Mesenteric fat pad (tissue), 1 donor: ENCODE measurements around the gene NFATC3.

GRCh38 chr16:67396099-67396774 lies 2.9 kb upstream of the TPPP3 start:
- PRO-cap: no peak

- PRO-cap: no peak
Observed at GRCh38 chr16:67421953-67422152, 5.6 kb upstream of the ZDHHC1 start.

DNA sequence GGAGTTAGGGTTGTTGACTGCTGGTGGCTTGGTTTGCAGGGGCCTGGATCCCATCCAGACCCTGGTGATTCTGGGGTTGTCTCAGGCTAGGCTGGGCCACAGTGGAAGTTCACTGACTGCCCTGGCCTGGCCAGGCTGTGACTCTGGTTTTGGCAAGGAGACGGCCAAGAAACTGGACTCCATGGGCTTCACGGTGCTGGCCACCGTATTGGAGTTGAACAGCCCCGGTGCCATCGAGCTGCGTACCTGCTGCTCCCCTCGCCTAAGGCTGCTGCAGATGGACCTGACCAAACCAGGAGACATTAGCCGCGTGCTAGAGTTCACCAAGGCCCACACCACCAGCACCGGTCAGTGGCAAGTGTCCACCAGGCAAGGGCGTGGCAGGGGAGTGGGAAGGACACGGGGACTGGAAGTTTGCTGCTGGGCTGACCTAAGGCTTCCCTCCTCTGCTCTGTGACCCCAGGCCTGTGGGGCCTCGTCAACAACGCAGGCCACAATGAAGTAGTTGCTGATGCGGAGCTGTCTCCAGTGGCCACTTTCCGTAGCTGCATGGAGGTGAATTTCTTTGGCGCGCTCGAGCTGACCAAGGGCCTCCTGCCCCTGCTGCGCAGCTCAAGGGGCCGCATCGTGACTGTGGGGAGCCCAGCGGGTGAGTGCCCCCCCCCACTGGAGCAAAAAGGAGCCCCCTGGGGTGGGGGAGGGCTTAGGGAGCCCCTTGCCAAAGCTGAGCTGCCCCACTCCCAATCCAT lies 4.7 kb downstream of the HSD11B2 start:
- PRO-cap: no peak

- PRO-cap: no peak
Observed at GRCh38 chr16:67520971-67521848, 7.4 kb upstream of the RIPOR1 start.

DNA sequence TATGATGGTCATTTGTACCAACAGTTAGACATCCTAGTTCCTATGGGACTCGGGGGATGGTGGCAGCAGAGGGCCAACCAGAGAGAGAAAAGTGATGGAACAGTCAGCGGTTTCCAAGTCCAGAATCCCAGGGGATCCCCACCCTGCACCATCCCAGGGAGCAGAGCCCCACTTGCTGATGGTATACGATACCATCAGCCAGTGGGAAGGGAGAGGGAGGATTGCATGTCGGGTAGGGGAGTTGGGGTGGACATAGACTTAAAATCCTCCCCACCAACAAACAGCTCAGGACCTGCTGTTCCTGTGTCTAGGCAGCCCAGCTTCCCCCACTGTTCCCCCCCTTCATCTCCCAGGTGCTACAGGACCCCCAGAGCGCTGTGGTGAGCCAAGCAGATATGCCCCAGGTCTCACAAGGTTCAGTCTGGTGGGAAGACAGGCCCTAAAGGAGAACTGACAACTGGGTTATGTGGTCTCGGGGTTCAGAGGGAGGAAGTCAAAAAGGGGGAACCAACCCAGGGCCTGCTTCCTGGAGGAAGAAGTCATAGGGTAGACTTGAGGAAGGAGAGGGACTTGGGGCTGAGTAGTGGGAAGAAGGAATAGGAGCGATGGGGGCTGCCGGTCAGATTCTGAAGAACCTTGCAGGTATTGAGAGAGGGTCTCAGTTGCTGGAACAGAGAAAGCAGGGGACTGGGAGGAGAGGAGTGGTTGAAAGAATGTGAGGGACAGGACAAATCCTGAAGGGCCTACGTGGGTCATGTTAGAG lies 2.5 kb downstream of the RIPOR1 start:
- PRO-cap: no peak

DNA sequence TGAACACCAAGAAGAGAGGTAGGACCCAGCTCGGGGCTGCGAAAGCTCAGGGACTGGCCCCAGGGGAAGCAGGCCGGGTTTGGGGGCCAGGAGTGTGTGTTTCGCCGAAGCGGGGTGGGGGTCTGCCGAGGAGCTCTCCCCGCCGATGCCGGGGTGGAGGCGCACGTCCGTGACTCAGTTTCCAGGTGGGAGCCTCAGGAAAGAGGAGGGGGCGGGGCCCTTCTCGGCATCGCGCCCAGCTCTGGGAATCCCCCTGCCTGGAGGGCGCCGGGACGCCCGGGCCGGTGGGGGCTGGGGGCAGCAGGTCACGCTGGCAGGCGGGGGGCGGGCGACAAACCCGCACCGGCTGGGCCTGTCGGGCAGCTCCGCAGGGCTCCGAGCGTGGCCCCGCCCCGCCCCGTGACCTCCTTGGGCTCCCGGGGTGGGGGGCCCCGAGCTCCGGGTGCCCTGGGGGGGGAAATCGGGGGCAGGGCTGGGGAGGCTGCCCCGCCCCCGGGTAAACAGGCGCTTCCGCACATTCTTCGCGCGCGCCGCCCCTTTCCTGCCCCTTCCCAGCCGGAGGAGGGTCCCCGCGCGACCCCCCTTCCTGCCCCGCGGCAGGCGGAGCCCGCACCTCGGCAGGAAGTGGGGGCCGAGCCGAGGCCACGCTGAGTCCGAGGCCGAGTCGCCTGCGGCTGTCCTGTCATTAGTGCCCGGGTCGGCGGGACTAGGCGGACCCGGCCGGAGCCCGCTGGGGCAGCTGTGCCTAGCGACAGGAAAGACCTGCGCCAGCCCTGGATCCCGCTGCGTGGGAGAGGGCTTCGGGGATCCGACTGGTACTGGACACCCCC lies 9.2 kb downstream of the RIPOR1 start:
- PRO-cap: no peak

- PRO-cap: no peak
Observed at GRCh38 chr16:67547569-67548564, 14.5 kb upstream of the CTCF start.

- PRO-cap: no peak
Observed at GRCh38 chr16:67610726-67611729, 33.9 kb upstream of the CARMIL2 start.

- PRO-cap: no peak
Observed at GRCh38 chr16:67648640-67648914, 3.6 kb downstream of the CARMIL2 start.

GRCh38 chr16:67664678-67665282 lies 1.8 kb downstream of the ENKD1 start:
- PRO-cap: no peak

DNA sequence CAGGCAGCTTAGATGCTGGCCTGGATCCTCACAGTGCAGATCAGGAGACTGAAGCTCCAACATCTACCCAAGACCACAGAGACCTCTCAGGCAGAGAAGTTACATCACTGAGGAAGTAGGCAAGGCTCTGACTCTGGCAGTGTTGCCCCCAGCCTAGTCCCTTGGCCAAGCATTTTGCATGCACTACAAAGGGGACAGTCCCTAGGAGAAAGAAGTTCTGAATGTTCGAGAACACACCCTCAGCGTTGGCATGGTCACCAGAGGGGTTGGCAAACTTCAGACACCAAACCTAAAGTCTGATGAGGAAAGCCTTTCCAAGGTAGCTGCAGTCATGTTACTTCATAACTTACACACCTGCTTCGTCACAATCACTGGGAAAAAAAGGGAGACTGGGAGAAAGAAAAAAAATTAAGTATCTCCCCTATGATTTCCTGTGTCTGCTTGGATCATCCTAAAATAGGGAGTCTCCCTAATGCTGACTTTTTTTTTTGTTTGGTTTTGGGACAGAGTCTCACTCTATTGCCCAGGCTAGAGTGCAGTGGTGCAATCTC lies 2.4 kb downstream of the RANBP10 start:
- PRO-cap: no peak

- PRO-cap: no peak
Observed at GRCh38 chr16:67804661-67805535, 1.5 kb downstream of the RANBP10 start.

GRCh38 chr16:67827851-67828785 lies 14.0 kb upstream of the THAP11 start:
- PRO-cap: no peak

GRCh38 chr16:67829852-67830541 lies 12.1 kb upstream of the THAP11 start:
- PRO-cap: no peak

DNA sequence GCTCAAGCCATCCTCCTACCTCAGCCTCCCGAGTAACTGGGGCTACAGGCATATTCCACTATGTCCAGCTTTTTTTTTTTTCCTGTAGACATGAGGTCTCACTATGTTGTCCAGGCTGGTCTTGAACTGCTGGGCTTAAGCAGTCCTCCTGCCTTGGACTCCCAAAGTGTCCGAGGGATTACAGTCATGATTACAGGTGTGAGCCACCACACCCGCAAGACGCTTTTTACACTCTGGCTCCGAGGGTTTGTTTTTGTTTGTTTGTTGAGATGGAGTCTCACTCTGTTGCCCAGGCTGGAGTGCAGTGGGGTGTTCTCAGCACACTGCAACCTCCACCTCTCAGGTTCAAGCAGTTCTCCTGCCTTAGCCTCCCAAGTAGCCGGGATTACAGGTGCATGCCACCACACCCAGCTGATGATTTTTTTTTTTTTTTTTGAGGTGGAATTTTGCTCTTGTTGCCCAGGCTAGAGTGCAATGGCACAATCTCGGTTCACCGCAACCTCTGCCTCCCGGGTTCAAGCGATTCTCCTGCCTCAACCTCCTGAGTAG lies 11.5 kb upstream of the CENPT start:
- PRO-cap: no peak

- PRO-cap: no peak
Observed at GRCh38 chr16:67873884-67874420, 1.1 kb downstream of the EDC4 start.

GRCh38 chr16:67882292-67883361 lies 2.1 kb upstream of the NRN1L start:
- PRO-cap: no peak

- PRO-cap: no peak
Observed at GRCh38 chr16:67963556-67964817, 4.5 kb downstream of the SLC12A4 start.

- PRO-cap: no peak
Observed at GRCh38 chr16:68013307-68013843, 2.3 kb downstream of the DPEP2NB start.

DNA sequence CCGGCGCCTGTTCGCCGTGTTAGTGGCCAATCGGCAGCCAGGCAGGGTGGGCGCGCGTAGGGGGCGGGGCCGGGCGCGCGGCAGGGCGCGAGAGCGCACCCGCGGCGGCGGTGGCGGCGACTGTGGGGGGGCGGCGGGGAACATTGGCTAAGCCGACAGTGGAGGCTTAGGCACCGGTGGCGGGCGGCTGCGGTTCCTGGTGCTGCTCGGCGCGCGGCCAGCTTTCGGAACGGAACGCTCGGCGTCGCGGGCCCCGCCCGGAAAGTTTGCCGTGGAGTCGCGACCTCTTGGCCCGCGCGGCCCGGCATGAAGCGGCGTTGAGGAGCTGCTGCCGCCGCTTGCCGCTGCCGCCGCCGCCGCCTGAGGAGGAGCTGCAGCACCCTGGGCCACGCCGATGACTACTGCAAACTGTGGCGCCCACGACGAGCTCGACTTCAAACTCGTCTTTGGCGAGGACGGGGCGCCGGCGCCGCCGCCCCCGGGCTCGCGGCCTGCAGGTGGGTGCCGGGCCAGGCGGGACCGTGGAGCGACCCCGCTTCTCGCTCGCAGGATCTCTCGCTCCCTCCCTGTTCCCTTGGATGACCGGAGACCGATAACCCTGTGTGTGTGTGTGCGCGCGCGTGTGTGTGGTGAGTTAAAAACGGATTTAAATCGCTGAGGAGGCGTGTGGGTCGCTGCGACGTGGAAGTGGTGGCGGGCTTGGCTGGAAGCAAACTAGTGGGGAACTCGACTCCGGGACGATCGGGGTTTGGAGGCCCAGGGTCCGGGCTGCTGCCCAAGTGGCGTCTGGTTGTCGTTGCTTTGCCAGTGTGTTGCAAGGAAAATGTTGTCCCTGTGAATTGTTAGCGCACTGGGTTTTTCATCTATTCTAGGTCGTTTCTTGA lies at the start of gene NFATC3:
TSS of gene NFATC3 (plus strand) at position 83 of the 884 bp plus-strand sequence.
- PRO-cap: bidirectional peak, plus-strand start at position 83 of the sequence, minus-strand start outside the sequence